SJSA1 (cell line): ENCODE measurements around the genes SLAIN1, NDFIP2 and GPC6.

DNA sequence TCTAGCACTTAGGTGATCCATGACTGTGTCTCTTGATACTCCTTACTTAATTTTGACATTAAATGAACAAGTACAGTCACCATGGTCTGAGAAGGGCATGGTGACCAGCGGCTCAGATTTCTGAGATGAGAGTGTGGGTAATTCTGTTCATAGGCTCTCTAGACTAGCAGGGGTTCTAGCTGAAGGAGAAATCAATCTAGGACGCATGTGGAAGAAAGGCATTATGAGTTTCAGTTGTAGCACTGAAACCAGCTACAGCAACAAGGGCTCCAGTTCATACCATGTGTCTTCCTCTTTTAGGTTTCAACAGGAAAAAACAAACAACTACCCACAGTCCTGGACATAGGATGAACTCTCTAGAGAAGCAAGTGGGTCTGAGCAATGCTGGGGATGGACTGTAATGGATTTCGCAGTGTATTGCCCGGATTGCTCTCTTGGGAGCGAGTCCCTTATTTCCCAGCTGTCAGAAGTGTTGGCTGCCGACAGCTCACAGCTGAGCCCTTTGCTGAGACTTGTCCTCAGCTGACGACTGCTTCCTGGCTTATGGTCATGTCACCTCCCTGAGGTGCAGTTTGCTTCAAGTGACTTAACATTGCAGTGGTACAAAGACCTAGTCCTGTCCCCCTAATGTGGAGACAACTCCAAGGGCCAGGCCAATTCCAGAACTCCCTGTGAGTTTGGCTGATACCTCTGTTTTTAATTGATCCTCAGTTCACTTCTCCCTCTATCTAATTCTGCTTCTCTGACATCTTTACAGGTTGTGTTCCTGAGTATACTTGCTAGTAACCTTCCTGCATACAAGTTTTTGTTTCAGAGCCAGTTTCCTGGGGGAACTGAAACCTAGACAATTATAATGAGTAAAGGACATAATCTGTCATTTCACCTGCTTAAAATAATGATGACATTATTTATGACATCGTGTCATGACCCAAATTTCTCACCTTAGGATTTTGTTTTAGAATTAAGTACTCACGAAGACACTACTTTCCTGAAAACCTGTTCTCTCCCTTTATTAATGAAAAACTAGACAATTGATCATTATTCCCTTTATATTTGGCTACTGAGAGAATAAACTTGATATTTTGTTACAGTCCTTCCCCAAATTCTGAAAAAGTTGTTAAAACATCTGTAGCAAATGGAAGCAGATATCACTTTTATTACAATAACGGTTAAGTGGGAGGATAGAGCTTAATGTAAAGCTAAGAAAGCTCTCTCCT is 12.3 kb upstream of the MYCBP2 start:
- RAMPAGE, long total RNA = no peak

- RAMPAGE, long total RNA = no peak
Observed at GRCh38 chr13:77697025-77697776, at the start of gene SLAIN1. SLAIN1 (plus strand) TSS chr13:77697687.

DNA sequence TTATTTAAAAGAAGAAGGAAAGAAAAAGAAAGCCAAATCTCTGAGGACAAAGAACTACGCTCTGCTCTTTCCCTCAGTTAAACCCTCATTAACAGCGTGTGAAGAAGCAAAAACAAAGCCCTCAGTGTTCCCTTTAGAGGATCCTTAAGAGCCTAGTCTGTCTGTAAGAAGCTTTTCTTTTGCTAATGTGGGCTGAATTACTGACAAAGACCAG is 65.0 kb downstream of the EDNRB start:
- RAMPAGE, long total RNA = no peak

- RAMPAGE, long total RNA = no peak
Observed at GRCh38 chr13:77915631-77916195, 2.9 kb downstream of the EDNRB start.

GRCh38 chr13:79406432-79406601 is 262 bp upstream of the RBM26 start:
- RAMPAGE, long total RNA = no peak

DNA sequence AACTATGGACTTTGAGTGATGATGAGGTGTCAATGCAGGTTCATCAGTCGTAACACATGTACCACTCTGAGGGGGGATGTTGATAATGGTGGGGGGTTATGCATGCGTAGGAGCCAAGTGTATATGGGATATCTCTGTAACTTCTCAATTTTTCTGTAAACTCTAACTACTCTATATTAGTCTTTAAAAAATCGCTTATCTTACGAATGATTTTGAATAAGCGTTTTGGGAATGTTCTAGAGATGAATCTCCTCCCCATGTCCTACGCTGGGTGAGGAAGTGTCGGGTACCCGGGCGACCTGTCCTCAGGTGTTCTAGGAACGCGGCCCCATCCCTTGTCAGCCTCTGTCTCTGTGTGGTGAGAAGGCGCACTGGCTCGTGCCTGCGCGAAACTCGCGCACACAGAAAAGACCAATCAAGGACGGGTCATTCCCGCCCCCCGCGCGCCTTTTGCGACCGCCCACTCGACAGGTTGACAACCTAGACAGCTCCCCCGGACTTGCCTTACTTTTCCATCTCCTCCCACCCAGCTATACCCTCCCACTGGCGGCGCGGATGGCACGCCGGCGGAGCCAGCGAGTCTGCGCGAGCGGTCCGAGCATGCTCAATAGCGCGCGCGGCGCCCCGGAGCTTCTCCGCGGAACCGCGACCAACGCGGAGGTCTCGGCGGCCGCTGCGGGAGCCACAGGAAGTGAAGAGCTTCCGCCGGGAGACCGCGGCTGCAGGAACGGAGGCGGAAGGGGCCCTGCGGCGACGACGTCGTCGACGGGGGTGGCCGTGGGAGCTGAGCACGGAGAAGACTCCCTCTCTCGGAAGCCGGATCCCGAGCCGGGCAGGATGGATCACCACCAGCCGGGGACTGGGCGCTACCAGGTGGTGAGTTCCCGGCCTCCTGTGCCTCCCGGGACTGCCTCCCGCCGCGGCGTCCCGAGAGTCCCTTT is at the start of gene NDFIP2:
Gene NDFIP2, plus strand, starts transcription at position 507 of the 941 bp plus-strand sequence.
- RAMPAGE, long total RNA = no peak

- RAMPAGE, long total RNA = no peak
Observed at GRCh38 chr13:79524420-79524770, 43.4 kb downstream of the NDFIP2 start.

DNA sequence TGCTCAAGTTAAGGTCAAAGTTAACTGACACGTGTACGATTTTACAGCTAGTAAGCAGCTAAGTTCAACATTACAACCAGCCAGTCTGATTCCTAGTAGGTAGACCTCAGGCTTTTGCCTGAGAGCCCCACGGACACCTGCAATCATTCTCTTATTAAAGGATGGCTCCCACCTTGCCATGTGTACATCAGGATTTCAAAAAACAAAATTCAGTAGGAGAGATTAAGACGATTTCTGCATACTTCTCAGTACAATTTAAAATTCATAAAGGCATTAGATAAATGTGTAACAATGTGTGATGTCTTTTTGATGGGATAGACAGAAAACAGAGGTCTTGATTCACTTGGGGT is 141.7 kb downstream of the SPRY2 start:
- RAMPAGE, long total RNA = no peak

DNA sequence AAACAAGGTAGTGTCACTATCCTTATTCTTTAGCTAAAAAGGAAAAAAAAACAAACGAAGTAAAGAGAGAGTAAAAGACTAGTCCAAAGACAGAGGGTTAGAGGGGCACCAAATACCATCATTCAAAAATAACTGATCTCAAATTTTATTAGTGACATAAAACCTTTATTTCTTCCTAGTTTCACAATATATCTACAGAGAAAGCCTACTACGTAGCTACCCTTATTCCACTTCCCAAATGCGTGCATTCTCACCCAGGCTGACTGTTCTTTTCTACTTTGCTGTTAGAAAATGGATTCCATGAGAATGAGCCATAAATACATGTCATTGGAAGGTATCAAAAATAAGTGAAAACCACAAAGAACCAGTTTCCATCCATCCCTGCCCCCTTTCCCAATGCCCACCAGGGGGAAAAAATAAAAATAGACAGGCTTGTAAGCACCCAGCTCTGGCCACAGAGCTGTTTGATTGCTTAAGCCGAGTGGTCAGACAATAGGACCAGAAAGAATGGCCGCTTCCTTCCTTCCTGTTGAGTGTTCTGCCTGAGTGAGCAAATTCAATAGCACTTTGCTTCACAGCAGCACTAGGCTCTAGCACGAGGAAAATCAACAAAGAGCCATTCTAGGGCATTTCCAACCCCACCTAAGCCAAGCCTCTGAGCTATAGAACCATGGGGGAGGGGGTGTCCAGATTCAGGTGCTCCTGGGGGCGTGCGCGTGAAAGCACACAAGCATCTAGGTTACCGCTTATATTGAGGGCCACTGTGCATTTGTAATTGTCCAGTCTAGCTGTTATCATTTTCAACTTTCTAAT is 64.6 kb downstream of the SPRY2 start:
- RAMPAGE, long total RNA = no peak

GRCh38 chr13:80400135-80400640 is 59.3 kb upstream of the SPRY2 start:
- RAMPAGE, long total RNA = no peak

- RAMPAGE, long total RNA = no peak
Observed at GRCh38 chr13:83881758-83882095, 547 bp downstream of the SLITRK1 start.

DNA sequence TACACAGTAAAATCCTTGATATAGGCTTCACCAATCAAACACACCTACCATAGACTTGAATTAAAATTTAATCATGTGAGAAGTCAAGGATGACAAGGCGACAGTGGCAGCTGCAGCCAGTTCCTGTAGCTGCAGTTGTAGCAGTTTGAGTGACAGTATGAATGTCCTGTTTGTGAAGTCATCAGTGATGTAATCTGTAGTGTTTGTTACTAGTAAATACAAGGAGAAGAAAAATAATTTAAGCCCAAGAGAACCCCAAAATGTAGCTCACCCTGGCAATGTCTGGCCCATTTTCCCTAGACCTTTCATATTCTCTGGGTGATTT is 897.0 kb downstream of the SLITRK6 start:
- RAMPAGE, long total RNA = no peak

DNA sequence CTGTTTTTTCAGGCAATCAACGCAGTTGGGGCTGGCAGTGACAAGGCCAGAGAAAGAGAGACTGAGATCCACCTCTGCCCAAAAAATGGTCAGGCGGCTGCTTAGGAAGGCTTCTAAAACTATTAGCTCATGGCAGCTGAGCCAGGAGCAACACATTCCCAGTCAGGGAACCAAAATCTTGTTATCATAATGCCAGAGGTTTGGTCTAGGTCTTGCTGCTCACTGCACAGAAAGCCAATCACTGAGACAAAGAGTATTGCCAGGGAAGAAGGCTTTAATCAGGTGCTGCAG is 854.6 kb downstream of the SLITRK6 start:
- RAMPAGE, long total RNA = no peak

GRCh38 chr13:87356308-87357119 is 314.7 kb upstream of the SLITRK5 start:
- RAMPAGE, long total RNA = no peak

DNA sequence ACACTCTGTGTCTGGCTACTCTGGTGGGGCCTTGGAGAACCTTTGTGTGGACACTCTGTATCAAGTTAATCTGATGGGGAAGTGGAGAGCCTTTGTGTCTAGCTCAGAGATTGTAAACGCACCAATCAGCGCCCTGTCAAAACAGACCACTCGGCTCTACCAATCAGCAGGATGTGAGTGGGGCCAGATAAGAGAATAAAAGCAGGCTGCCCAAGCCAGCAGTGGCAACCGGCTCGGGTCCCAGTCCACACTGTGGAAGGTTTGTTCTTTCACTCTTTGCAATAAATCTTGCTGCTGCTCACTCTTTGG is 903.0 kb upstream of the GPC5 start:
- RAMPAGE, long total RNA = no peak

GRCh38 chr13:91350015-91351239 is 48.0 kb upstream of the GPC5 start:
- RAMPAGE, long total RNA = no peak

DNA sequence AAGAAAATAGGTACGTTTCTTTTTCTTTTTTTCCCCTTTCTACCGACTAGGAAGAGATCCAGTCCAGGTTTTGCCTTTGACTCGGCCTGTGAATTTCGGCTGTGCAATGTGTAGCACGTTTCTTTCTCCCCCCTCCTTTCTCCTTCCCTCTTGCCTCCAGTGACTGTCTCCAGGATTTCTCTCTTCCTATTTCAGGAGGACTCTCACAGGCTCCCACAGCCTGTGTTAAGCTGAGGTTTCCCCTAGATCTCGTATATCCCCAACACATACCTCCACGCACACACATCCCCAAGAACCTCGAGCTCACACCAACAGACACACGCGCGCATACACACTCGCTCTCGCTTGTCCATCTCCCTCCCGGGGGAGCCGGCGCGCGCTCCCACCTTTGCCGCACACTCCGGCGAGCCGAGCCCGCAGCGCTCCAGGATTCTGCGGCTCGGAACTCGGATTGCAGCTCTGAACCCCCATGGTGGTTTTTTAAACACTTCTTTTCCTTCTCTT is at the start of gene GPC6:
Gene GPC6, plus strand, starts transcription at position 135 of the 504 bp plus-strand sequence.
- RAMPAGE, long total RNA = no peak

- RAMPAGE, long total RNA = no peak
Observed at GRCh38 chr13:94303279-94303523, 176.3 kb downstream of the DCT start.

GRCh38 chr13:94326760-94327180 is 152.7 kb downstream of the DCT start:
- RAMPAGE, long total RNA = no peak

GRCh38 chr13:94595606-94595971 is 363 bp downstream of the TGDS start:
- RAMPAGE, long total RNA = no peak